IMR-90 (cell line): ENCODE data around the gene MZF1.

DNA sequence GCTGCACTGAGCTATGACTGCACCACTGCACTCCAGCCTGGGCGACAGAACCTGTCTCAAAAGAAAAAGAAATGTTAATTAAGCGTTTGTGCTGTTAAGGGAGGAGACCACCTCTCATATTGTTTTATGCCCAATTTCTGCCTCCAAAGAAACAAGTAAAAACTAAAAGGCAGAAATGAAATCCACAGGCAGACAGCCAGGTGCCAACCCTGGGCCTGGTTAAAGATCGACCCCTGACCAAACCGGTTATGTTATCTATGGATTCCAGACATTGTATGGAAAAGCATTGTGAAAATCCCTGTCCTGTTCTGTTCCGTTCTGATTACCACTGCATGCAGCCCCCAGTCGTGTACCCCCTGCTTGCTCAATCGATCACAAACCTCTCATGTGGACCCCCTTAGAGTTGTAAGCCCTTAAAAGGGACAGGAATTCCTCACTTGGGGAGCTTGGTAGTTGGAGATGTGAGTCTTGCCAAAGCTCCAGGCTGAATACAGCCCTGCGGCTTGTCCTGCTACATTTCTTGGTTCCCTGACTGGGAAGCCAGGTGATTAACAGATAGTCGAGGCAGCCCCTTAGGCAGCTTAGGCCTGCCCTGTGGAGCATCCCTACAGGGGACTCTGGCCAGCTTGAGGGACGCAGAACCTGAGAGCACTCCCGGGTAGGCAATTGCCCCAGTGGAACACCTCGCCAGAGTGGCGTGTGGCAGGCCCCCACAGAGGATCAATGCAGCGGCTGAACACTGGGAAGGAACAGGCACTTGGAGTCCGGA lies 679 bp upstream of the ZNF552 start:
- RRBS: no CpG with 5 or more reads among the region's 15 CpGs
CAGE:
- cytosol, long polyA plus RNA: no peak
- long polyA plus RNA: no peak
- nucleus, long polyA plus RNA: no peak

DNA sequence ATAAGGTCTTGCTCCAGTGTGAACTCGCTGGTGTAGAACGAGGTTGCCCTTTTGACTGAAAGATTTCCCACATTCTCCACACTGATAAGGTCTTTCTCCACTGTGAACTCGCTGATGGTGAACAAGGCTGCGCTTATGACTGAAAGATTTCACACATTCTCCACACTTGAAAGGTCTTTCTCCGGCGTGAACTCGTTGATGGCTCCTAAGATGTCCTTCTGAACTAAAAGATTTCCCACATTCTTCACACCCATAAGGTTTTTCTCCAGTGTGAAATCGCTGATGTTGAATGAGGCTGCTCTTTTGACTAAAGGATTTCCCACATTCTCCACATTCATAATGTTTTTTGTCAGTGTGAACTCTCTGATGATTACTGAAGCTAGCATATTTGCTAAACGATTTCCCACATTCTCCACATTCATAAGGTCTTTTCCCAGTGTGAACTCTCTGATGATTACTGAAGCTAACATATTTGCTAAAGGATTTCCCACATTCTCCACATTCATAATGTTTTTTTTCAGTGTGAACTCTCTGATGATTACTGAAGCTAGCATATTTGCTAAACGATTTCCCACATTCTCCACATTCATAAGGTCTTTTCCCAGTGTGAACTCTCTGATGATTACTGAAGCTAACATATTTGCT lies 14.9 kb downstream of the ZNF814 start:
- RRBS: no CpG with 5 or more reads among the region's 10 CpGs
CAGE:
- cytosol, long polyA plus RNA: no peak
- long polyA plus RNA: no peak
- nucleus, long polyA plus RNA: no peak

GRCh38 chr19:58089698-58090257 lies 8.3 kb downstream of the ZSCAN18 start:
- RRBS: 87% methylated on average over 5 of the region's 18 CpGs
CAGE:
- cytosol, long polyA plus RNA: no peak
- long polyA plus RNA: no peak
- nucleus, long polyA plus RNA: no peak

- RRBS: no CpG with 5 or more reads among the region's 2 CpGs
CAGE:
- cytosol, long polyA plus RNA: no peak
- long polyA plus RNA: no peak
- nucleus, long polyA plus RNA: no peak
These were observed 9.8 kb downstream of the ZNF132 start for GRCh38 chr19:58430054-58430551.

DNA sequence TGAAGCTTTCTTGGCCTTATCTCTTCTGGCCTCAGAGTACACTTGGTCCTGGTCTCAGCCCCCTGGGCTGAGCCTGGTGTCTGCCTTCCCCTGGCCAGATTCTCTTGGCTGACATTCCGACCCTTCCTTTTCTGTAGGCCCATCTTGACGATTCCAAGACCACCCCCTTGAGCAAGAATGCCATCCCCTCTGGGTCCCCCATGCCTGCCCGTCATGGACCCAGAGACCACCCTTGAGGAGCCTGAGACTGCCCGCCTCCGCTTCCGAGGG lies 825 bp downstream of the ZNF446 start:
- RRBS: no CpG with 5 or more reads among the region's 6 CpGs
CAGE:
- cytosol, long polyA plus RNA: no peak
- long polyA plus RNA: no peak
- nucleus, long polyA plus RNA: no peak

GRCh38 chr19:58559082-58559454 lies 657 bp upstream of the UBE2M start:
- RRBS: no CpG with 5 or more reads among the region's 26 CpGs
CAGE:
- cytosol, long polyA plus RNA: no peak
- long polyA plus RNA: no peak
- nucleus, long polyA plus RNA: no peak

GRCh38 chr19:58570898-58571597 lies 2.1 kb downstream of the MZF1 start:
- RRBS: no CpG with 5 or more reads among the region's 24 CpGs
CAGE:
- cytosol, long polyA plus RNA: no peak
- long polyA plus RNA: no peak
- nucleus, long polyA plus RNA: no peak

- RRBS: 1% methylated on average over 10 of the region's 82 CpGs
CAGE:
- cytosol, long polyA plus RNA: no peak
- long polyA plus RNA: no peak
- nucleus, long polyA plus RNA: start-site peak on the plus strand at chr19:58573661-58573784, 23 and 23 reads in 2 replicates
These were observed at the start of gene MZF1 for GRCh38 chr19:58572900-58573868. Gene MZF1 (minus strand): TSS chr19:58573335.